Natural killer cell (primary cell): ENCODE data around the genes POMC, DTNB and KIF3C.

- PRO-cap = no peak
Measured at GRCh38 chr2:24720309-24720855, 72.8 kb downstream of the PTRHD1 start.

GRCh38 chr2:24757729-24758248 is 35.4 kb downstream of the PTRHD1 start:
- PRO-cap = no peak

DNA sequence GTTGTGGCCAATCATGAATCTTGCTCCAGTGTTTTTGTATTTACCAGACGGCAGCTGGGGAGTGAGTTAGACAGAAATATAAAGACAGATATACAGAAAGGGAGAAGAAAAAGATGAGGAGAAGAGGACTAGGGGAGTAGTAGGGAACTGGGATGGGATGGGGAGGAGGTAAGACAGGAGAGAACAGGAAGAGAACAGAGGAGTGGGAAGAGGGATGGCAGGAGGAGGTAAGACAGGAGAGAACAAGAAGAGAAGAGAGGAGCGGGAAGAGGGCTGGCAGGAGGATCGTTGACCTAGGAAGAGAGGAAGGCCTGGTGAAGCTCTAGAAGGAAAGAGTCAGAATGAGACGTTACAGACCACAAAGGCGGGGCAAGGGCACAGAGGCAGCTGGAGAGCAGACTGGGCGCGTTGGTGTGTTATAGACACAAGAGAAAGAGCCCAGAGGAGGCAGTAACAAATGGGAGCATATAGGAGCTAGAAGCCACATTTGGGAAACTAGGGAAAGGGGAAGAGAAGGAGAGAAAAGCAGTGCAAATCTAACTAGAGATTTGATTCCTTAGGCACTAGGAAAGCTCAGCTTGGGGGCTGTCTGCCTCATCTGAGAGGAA is 26.6 kb downstream of the PTRHD1 start:
- PRO-cap = no peak

DNA sequence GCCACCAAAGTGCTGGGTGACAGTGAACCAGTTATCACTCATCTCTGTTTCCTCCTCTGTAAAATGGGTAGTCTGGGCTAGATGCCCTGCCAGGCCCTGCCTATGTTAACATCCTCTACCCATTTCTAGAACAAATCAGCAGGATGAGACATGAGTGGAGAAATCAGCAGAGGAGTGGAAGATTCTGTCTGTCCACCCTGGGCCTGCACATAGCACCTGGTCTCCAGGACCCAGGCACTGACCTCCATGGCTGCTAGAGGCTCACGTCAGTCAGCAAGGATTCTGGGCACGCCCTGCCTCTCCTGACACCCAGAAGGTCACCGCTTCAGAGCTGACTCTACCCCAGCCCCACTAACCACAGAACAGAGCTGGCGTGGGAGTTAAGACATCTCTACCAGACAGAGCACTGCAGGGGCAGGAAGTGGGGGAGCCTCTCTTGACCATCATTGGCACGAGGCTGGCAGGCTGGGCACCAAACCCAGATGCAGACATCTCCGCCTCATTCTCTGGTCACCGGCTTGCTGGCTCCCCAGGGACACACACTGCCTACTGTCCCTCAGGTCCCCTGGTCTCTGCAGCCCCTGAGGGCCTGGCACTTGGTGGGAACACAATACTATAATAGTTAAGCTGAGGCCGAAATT is 3.0 kb downstream of the ADCY3 start:
- PRO-cap = no peak

DNA sequence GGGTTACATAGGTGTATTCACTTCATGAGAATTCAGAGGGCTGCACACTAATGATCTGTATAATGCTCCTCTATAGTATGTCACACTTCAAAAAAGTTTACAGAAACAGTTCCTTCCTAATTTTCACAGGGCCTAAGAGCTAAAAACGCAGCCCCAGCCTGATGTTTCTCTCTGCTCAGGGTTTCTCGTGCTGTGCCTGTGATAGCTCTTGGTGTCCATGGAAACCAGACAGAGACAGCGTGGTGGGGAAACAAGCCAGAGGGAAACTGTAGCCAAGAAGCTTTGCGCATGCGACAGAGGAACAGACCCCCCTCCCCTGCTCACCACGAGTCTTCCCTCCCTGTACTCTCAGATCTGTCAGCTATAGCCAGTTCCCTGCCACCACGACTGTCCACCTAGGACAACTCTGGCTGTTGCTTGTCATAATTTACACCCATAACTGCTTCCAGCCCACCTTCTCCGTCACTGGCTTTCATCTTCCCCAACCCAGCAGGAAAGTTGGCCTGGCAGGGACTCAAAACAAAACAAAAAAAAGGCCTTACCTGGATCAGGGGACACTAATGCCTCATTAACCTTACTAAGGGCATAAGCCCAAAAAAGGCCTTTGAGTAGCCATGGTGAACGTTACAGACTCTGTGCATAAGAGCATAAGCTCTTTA is 13.2 kb upstream of the DNAJC27 start:
- PRO-cap = no peak

DNA sequence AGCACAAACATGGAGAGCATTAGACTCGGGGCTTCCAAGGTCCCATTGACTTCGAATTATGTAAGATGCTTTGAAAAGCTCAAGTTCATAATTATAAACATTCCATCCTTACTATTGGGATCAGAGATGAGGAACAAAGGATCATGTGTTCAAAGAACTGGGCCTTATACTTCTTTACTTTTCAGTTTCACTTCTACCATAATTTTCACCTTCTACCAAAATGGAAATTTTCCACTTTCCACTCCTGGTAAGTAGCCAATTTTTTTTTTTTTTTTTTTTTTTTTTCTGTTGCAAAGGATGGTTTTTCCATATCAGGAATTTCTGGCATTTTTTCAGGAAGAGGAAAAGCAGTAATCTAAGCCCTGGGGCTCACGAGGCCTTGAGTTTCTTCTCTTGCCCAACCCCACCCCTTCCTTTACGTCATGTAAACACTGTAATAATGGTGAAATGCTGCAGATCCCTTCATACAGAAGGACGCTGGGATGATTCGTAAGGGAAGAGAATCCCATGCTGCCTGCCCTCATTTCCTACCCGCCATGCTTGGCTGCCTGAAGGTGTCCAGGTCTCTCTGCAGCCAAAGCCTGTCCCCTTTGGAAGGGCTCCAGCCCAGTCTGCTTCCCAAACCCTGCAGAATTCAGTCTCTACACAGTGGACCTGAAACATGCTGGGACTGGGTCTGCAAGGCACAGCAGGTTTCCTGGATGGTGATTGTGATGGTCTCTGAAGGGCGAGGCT is 56.9 kb downstream of the EFR3B start:
- PRO-cap = no peak

DNA sequence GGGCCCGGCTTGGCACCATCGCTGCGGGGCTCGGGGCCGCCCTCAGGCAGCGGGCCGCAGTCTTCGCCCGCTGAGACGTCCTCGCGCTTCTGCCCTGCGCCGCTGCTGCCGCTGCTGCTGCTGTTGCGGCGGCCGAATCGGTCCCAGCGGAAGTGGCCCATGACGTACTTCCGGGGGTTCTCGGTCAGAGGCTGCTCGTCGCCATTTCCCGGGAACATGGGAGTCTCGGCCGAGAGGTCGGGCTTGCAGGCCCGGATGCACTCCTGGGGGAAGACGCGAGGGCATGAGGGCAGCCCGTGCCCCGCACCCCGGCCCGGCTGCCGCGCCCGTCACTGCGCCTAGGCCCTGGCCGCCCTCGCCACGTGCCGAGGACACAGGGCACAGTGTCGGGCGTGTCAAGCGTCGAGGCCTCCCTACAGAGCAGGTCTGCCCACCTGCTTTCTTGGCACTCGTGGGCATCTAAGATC is 6.9 kb downstream of the POMC start:
- PRO-cap = bidirectional peak, plus-strand start at position 169 of the sequence, minus-strand start at position 91 of the sequence

DNA sequence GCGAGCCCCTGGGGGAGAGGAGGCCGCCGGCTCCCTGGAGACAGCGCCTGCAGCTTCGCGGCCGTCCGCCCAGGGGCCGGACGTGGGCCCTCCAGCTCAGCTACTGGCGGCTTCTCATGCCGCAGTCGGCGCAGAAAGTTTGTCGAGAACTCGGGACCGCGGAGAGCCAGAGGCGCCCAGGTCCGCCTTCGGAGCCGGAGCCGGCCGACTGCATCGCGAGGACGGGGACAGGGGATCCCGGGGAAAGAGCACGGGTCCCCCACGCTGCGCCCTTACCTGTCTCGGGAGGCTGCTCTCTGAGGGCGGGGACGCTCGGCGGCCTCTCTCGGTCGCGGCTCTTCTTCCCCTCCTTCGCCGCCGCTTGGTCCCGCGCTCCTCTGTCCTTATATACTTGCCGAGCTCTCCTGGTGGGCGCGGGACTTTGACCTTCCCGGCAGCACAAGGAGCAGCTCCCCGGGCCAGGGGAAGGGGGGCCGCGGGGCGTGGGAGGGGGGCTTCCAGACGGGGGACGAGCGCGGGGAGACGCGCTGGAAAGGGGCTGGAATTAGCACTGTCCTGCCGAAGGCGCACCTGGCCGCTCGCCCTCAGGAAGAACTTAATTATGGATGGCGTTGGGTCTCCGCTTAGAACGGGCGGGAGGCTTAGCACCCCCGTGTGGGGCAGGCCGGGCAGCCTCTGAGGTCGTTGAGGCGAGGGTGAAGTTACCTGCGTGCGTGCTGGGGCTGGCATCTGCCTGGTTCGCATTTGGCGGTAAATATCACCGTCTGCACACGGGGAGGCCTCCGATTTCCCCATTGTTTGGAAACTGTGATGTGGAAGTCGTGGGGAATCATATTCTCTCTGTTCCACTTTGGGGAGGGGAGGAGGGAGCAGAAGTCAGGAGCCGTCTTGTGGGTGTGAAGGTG is at the start of gene POMC:
Gene POMC, minus strand, starts transcription at position 359 of the 905 bp plus-strand sequence.
- PRO-cap = no peak

GRCh38 chr2:25228868-25229791 is 60.8 kb upstream of the POMC start:
- PRO-cap = no peak

- PRO-cap = bidirectional peak, plus-strand start at chr2:25273584, minus-strand start at chr2:25273476
Measured at GRCh38 chr2:25273271-25273960, 68.3 kb downstream of the DNMT3A start.

- PRO-cap = no peak
Measured at GRCh38 chr2:25273961-25274628, 67.6 kb downstream of the DNMT3A start.

DNA sequence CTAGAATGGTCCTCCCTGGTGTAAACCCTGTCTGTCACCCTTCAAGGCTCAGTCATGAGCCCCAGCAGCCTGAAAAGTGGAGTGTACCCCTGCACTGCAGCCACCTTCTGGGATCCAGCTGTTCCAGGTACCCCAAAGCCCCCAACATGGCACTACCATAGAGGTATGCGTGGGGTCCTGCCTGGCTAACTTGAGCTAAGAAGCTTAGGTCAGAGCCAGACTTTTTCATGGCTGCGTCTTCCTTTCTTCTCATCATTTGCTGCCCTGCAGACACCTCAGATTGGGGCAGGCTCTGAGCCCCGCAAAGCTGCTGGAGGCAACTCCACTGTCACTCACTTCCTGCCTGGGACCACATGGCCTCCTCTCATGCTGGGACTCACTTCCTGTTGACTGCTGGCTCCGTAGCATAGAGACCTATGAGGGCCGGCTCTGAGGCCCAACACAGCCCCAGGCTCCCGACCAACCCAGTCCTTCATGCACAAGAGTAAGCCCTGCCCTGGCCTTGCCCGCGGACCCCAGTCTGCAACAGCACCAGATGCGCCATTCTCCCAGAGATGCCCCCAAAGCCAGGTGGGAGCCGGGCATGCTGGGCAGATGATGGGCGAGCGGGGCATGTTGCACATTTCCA is 55.8 kb downstream of the DNMT3A start:
- PRO-cap = bidirectional peak, plus-strand start at position 384 of the sequence, minus-strand start at position 258 of the sequence

DNA sequence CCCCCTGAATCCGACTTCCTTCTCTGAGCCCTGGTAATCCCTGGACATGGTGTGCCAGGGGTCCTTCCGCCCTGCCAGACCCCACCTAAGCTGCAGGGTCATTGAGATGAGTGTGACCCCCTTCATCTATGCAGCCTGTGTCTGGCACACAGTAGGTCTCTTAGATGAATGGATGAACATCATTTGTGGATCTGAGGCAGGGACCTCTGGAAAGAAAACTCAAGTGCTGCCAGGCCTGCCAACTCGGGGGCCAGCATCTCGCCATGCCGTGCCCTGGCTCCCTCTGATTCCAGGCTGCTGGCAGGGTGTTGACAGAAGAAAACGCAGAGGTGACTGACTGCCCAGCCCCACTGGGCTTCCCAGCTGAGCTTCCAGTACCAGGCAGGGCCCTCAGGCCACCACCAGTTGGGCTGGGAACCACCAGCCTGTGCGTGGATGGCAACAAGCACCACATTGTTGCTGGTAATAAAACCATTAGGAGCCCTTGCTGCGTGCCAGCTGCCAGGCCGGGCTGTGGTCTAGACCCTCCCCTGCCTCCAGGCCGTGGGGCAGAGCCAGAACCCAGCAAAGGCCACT is 9.3 kb downstream of the DNMT3A start:
- PRO-cap = no peak

DNA sequence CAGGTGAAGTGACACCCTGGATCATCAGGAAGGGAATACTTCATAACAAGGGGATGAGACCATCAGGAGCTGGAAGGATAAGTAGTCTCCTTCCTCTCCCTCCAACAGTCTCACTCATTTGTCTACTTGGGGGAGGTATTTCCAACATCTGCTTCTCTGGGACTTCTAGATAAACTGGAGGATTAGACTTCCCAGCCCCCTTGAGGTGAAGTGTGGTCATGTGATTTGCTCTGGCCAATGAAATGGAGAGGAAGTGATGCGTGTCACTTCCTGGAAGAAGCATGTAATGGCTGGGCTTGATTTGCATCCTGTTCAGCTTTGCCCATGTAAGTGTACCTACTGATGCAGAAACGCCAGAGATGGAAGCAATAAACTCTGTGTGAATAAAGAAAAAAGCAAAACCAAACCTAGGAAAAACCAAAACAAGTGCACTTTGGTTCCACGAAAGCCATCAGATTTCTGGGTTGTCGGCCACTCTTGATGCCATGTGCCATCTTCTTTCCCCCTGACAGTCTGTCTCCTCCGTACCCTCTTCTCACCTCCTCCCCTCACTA is 76.1 kb upstream of the DNMT3A start:
- PRO-cap = no peak

DNA sequence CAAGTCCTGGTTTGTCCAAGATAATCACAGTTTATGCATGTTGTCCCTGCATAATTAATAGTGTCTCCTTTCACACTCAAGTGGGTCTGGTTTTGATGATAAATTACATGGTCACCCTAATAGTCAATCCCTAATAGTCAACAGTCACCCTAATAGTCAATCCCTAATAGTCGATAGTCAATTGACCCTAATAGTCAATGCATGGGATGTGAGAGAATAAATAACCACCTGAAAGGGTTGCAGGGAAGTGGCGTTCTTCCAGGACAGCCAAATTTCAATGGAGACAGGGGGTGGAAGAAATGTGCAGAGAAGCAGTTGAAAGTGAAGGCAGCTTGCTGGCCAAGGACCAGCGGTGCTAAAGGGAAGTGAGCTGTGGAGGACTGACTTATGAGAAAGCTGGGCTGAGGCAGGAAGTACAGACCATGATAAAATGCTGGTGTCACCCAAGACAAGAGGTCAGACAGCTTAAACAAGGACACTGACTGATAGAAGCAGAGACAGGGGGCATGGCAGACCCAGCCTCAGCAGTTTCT is 106.8 kb downstream of the DTNB start:
- PRO-cap = unidirectional peak, plus-strand start at position 456 of the sequence

GRCh38 chr2:25672560-25673687 is at the start of gene DTNB:
TSS of gene DTNB (minus strand) at chr2:25673577.
- PRO-cap = unidirectional peak, plus-strand start at chr2:25673037; bidirectional peak, plus-strand start at chr2:25673740, minus-strand start at chr2:25673564

DNA sequence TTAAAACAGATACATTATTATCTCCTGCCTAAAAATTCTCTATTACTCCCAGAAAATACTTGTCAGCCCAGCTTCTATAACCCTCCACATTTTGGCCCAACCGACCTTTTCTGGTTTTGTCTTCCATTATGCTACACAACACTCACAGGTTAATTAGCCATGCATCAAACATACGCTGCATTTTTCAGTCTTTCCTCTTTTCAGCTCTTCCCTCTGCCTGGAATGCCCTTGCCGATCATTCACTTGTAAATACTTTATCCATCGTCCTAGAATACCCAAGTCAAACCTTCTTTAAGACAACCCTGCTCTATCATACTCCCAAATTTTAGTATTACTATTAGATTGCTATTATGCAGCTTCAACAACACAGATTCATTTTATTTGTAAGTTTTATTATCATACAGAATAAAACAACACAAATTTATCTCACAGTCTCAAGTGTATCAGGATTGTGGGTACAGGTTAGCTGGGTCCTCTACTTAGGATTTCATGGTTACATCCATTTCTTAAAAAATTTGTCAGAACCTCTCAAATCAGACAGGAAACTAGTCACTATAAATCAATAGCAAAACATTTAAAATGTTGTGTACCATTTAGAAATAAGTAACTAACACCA is 10.6 kb downstream of the ASXL2 start:
- PRO-cap = no peak

DNA sequence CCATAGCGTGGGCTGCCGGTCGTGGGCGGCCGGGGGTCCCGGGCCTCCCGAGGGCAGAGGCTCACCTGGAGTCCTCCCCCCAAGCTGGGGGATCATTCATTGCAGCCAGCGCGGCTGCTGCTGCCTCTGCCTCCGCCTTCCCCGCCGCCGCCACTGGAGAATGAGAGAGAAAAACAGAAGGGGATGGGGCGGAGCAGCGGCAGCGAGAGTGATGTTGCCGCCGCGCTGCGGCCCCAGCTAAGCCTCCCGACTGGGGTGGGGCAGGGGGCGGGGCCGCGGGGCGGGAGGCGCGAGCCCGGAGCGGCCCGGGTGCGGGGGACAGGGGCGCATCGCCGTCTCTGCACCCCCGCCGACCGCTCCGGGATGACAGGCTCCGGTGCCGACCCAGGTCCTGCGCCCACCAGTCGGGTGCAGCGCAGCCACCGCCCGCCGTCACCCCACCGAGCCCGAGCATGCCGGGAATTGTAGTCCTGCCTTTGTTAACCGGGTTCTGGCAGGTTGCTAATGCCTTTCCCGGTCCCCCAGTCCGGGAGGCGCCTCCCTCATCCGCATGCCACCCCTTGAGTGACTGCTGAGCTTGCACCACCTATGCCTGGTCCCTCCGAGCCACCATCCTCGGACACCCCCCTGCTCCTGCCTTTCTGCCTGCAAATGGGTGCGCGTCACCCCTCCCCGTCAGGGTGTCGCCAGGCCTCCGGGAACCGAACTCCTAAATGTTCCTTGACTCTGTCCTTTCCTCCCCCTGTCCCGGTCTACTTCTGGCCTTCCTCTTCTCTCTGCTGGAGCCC is at the start of gene KIF3C:
Gene KIF3C, minus strand, starts transcription at position 175 of the 788 bp plus-strand sequence.
- PRO-cap = bidirectional peak, plus-strand start at position 176 of the sequence, minus-strand start at position 162 of the sequence; unidirectional peak, minus-strand start at position 210 of the sequence; unidirectional peak, minus-strand start at position 365 of the sequence

GRCh38 chr2:26073188-26074272 is 39.6 kb downstream of the RAB10 start:
- PRO-cap = no peak

DNA sequence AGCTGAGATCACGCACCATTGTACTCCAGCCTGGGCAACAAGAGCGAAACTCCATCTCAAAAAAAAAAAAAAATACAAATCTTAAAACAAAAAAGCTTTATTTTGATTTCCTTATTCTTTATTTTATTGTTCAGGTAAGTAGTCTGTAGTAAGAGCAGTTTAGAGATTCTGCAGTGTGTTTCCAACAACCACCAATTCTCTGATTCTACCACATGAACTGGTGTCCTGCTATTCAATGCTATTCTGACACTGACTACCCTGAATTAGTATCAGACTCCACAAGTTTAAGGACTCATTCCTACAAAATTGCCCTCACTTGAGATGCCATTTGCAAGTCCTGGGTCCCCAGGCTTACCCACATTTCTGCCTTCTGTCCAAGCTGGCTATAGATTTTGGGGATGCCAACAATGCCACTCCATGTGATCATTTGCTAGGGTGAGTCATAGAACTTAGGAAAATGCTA is 61.3 kb upstream of the GAREM2 start:
- PRO-cap = no peak